ENCODE results near the genes CLIC4, RHD and RHCE.

GRCh38 chr1:24744650-24745684, at the start of gene CLIC4:
Gene CLIC4 (plus strand): TSS chr1:24745447.
- RRBS = under 1% methylated on average over 44 of the region's 89 CpGs

DNA sequence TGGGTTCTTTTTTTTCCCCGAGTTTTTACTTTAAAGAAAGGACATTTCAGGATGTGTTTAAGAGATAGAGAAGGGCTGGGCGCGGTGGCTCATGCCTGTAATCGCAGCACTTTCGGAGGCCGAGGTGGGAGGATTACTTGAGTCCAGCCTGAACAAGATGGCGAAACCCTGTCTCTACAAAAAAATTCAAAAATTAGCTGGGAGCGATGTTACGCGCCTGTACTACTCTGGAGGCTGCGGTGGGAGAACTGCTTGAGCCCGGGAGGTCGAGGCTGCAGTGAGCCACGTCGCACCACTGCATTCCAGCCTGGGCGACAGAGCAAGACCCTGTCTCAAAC, 1.4 kb downstream of the CLIC4 start:
- RRBS = no CpG with 5 or more reads among the region's 16 CpGs

- RRBS = 78% methylated on average over 5 of the region's 19 CpGs
Observed at GRCh38 chr1:24915757-24916484, 14.2 kb downstream of the RUNX3 start.

GRCh38 chr1:24921980-24923117, 7.7 kb downstream of the RUNX3 start:
- RRBS = no CpG with 5 or more reads among the region's 15 CpGs

DNA sequence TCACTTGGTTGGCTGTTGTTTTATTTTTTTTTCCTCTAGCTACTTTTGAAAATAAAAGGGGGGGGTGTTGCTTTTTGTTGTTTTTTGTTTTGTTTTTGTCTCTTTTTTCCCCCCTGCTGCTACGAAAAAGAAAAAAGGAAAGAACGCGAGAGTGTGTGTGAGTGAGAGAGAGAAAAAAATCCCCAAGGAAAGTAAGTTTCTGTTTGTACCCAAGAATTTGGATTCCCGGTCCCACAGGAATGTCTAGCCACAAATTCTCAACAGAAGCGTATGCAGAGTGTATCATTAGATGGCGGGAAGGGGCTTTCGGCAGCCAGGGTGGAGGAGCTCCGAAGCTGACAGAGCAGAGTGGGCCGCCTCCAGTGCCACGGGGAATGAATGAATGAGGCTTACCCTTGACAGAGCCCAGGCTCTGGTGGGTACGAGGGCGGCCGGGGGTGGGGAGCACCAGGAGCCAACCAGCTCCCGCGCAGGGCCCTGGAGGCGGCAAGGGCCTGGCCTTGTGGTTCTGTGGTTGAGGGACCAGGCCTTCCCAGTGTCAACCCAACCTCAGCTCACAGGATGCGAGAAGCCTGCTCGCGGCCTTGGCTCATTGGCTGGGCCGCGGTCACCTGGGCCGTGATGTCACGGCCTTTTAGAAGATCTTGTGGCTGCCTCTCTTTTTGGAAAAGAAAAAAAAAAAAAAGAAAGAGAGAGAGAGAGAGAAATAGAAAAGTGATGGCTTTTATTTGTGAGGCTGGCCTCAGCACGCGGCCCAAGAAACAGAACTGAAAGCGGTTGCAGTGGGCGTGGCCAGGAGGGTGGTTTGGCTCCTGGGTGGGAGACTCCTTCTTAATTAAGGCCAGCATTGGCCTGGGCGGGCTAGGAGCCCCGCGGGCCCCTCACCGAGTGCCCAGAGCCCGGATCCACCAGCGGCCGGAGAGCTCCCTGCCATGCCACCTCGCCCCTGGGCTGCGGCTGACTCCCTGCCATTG, 34.8 kb upstream of the RUNX3 start:
- RRBS = no CpG with 5 or more reads among the region's 36 CpGs

GRCh38 chr1:25272121-25272869, at the start of gene RHD:
Gene RHD (plus strand): TSS chr1:25272509.
- RRBS = no CpG with 5 or more reads among the region's 13 CpGs

DNA sequence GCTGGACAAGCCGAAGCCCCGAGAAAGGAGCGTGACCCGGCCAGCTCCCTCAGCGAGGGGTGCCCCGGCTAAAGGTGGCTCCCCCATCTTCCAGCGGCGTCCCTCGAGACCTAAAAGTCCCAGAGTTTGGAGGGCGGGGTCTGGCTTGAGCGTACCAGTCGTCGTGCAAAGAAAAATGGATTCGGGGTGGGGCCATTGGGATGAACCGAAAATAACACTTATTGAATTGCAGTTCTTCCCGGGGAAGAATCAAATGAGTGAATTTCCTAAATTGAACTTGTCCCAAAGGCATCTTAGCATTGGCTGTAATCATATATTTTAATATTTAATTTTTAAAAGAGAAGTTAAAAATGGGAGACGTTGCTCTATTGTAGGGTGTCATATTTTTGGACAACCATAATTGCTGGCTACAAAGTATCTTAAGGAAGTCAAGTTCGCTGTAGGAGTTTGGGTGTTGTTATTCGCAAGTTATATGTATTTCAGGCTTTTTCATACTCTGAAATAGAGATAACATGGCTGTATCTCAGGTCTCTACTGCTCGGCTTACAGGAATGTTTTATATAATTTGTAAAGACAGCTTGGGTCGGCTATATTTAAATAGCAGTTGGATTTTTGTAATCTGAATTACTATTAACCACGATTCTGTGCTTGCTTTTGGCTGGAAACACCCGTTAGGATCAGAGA, 752 bp downstream of the TMEM50A start:
- RRBS = 3% methylated on average over 4 of the region's 23 CpGs

DNA sequence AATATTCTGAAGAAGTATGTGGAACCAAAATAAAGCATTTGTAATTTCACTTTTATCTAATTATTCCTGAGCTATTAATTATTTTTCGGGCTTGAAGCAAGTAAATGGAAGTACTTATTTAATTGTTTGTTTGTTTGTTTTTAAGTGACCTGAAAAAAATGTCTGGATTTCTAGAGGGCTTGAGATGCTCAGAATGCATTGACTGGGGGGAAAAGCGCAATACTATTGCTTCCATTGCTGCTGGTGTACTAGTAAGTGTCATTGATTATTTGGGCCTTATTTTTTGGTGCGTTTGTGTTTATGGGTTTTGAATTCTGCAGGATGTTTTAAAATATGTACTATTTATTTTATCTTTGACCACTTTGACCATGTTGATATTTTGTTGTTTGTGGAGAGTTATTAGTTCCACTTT, 2.2 kb downstream of the TMEM50A start:
- RRBS = no CpG with 5 or more reads among the region's 3 CpGs

- RRBS = no CpG with 5 or more reads among the region's 11 CpGs
Observed at GRCh38 chr1:25420628-25421067, at the start of gene RHCE. Gene RHCE (minus strand): TSS chr1:25420825.

DNA sequence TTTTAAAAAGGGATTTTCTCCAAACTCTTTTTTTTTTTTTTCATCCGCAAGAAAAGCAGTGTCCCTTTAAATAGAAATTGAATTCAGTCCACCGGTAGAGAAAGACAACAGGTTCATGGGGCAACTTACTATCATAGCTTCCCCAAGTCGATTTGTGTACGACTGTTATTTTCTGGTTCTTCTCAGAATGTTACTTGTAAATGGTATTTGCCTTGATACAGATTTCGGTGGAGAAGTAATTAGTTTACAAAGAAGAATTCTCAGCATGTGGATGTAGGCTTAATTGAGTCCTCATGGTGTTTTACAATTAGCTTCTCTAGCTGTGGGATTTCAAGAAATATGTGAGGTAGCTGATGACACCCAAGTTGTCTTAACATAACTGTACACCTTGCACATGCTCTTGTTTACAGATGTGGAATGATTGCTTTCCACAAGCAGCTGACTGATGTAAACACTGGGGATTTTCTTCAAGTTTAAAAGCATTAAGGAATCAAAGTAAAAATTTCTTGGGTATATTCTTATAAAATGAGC, 1.3 kb downstream of the MACO1 start:
- RRBS = no CpG with 5 or more reads among the region's 5 CpGs

- RRBS = no CpG with 5 or more reads among the region's 3 CpGs
Observed at GRCh38 chr1:25550502-25551041, 7.2 kb downstream of the LDLRAP1 start.

DNA sequence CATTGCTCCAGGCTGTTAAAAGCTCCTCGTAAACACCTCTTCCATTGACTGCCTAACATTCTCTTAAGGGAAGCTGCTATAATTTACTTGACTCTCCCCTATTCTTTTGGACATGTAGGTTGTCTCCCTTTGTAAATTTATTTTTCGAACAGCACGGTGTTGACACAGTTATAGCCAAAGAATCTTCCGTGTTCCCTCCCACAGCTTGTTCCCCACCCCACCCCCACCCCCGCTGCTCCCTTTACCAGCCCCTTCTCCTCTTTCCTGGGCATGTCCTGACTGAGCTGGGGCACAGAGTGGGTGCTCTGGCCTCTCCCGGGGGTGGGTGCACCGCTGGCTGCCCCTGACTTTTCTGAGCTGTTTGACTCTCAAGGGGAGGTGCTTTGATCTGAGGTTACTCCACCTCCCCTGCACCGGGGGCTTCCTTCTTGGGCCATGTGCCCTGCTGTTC, 22.9 kb downstream of the LDLRAP1 start:
- RRBS = no CpG with 5 or more reads among the region's 8 CpGs

GRCh38 chr1:25686084-25686854, 69.7 kb downstream of the MAN1C1 start:
- RRBS = no CpG with 5 or more reads among the region's 18 CpGs

GRCh38 chr1:25820525-25821442, 1.0 kb downstream of the MTFR1L start:
- RRBS = 2% methylated on average over 9 of the region's 42 CpGs

DNA sequence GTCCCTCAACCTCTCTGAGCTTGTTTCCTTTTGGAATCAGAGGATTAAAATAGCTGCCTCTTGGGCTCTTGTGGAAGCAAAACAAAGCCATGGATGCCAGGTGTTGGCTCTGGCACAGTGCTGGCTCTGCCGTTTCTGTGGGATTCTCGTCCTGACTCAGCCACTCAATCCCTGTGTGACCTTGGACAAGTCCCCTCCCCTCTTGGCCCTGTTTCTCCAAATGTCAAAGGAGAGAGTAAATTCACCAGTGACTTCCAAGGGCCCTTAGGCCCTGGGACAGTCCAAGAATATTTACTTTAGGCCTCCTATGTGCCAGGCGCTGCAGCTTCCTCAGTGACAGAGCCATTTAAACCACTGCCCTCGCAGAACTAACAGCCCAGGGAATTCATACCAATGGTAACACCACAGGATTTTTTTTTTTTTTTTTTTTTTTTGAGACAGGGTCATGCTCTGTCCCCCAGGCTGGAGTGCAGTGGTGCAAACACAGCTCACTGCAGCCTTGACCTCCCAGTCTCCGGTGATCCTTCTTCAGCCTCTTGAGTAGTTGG, 3.3 kb downstream of the PAQR7 start:
- RRBS = no CpG with 5 or more reads among the region's 5 CpGs

DNA sequence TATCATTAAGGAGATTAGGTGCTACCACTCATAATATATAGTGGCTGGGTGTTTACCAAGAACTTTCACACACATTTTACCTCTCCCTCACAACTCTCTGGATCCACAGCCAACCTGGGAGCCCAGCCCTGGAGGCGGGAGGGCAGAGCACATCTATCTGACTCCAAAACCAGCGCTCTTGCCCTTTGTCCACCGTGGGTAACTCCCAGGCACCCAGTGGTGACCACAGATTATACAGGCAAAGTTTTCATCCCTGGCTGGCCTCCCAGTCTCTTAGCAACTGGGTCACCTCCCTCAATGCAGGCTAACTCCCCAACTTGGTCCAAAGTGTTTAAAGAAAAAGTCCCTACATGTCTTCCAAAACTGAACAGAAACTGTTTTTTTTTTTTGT, 2.4 kb downstream of the PAQR7 start:
- RRBS = no CpG with 5 or more reads among the region's 3 CpGs

DNA sequence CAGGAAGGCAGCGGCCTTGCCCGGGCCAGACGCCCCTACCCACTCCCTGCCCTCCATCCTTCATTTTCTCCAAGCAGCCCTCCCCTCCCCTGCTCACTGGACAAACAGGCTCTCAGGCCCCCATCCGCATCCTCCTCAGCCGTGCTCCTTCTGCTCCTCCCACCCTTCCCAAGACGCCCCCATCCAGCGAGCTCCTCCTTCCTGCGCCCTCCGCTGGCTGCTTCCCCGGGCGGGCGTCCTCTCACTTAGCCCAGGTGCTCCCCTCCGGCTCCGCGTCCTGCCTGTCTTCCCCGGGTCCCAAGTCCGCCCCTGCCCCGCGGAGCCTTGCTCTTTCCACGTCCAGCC, 478 bp downstream of the PAQR7 start:
- RRBS = 3% methylated on average over 2 of the region's 20 CpGs

DNA sequence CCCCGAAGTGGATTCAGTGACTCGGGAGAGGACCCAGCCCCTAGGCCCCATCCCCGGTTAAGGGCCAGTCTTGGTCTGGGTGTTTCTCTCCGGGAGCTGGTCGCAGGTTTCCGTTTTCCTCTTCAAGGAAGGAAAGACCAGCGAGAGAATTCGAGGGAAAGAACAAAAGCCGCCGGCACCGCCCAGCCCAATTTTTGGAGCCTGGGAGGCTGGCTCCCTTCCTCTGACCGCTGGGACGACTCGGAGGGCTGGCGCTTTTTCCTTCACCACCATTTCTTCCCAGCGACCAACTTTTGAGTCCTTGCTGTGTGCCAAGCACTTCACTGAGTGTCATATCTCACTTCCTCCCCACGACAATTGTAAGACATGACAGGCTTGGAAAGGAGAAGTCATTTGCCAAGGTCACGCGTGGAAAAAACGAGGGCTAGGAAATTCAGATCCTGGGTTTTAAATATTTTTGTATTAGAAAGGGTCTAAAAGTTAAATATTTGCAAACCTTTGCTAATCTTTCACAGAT, 17.0 kb upstream of the STMN1 start:
- RRBS = 1% methylated on average over 10 of the region's 20 CpGs

- RRBS = 2% methylated on average over 25 of the region's 72 CpGs
Observed at GRCh38 chr1:26034943-26035978, 10.7 kb downstream of the SLC30A2 start.

DNA sequence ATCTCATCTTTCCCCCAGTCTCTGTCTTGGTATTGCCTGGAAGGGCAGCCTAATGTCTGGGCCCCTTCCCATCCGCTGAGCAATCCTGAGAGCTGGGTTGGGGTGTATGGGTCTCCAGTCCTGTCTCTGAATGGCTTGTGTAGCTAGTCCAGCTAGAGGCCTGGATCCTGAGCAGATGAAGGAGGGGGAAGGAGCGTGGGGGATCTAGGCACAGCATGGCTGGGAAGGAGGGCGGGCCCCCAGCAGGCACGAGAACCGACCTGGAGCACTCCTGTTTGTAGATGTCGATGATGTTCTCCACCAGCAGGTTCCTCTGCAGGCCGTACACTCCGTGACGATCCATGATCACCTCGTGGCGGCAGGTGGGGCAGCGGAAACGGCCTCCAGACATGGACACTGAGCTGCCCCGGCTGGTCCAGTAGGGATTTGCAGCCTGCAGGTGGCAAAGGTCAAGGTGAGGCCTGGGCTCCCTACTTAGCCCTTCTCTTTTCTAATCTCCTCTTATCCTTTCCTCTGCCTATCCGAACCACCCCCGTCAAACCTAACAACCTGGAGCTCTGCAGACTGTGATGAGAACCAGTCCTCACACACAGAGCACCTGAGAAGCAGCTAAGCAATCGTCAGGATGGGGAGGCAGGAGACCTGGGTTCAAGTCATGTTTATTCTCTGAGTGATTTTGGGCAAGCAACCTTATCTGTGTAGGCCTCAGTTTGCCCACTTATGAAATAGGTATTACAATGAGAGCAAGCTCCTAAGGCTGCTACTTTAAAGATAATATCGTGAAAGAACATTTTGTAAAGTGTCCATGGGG, 1.2 kb downstream of the TRIM63 start:
- RRBS = no CpG with 5 or more reads among the region's 18 CpGs

Measured in foreskin fibroblast (primary cell).